ENCODE data around the genes TTLL7 and GNG5.

DNA sequence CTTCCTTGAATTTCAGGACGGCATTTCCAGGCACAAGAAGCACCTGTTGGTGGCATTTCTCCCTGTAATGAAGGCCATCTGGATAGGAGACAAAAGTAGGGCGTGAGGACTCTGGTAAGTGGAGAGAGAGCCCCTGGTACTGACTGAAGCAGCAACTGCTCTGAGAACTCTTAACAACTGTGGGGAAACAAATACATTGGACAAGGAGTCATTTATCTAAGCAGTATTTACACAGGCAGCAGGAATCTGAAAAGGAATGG, 361.7 kb downstream of the ADGRL2 start:
- RRBS, result no CpG with 5 or more reads among the region's 2 CpGs

GRCh38 chr1:83776053-83776554, 222.8 kb downstream of the TTLL7 start:
- RRBS, result no CpG with 5 or more reads among the region's 1 CpG

DNA sequence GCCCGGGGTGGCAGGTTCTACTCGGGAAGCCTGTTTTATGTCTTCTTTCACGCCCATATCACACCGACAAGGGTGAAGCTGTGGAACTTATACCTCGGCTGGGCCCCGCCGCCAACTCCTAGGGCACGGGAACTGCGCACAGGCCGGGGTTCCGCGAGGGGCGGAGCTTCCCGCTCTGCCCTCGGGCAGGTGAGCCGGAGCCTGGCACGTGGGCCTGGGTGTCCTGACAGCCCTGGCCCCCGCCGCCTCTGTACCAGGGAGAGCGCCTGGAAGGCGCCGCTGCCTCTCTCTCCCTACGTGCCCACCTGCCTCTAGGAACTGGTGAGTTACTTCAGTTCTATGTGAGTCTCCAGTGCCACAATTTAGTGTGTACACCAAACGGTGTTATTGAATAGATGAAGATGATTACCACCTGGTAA, 138.0 kb downstream of the TTLL7 start:
- RRBS, result 43% methylated on average over 7 of the region's 24 CpGs

DNA sequence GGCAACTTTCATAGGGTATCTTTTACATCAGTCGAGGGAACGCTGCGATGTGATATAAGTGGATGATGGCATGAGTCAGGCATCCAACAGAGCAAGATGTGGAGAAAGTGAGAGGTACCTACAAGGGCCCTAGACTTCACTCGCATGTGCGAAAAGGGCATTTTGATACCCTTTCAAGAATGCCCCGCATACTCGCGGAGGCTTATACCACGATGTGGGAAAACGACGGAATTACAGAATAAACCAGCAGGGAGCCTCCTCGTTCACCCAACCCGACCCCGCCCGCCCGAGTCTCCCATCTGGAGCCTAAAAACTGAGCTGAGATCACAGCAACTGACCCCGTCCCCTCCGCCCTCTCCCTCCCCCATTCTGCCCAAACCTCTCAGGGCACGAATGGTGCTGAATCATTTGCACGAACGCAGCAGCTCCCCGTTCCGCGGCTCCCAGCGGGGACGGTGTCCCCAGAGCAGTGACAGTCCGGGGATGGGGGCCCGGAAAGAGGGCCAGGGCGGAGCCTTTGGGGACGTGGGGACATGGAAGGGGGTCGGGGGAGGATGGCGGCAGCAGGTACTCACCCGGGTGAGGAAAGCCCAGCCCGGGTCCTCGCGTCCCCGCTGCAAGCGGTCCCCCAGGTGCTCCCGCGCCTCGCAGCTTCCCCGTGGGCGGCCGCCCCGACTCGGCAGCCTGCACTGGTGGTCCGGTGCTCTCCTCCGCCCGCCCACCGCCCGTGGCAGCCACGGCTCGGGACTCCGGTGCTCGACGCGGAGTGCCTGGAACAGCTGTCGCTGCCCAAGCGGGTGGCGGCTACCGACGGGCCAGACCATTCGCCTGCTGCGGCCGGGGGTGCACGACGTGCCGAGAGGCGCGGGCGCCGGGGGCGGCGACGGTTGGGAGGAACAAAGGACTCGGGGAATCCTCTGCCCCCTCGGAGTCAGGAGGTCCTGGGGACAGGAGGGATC, at the start of gene TTLL7:
TTLL7 (minus strand) TSS at position 777 of the 959 bp plus-strand sequence.
- RRBS, result 2% methylated on average over 23 of the region's 77 CpGs

- RRBS, result no CpG with 5 or more reads among the region's 2 CpGs
Measured at GRCh38 chr1:84274733-84275149, 26.8 kb upstream of the SAMD13 start.

DNA sequence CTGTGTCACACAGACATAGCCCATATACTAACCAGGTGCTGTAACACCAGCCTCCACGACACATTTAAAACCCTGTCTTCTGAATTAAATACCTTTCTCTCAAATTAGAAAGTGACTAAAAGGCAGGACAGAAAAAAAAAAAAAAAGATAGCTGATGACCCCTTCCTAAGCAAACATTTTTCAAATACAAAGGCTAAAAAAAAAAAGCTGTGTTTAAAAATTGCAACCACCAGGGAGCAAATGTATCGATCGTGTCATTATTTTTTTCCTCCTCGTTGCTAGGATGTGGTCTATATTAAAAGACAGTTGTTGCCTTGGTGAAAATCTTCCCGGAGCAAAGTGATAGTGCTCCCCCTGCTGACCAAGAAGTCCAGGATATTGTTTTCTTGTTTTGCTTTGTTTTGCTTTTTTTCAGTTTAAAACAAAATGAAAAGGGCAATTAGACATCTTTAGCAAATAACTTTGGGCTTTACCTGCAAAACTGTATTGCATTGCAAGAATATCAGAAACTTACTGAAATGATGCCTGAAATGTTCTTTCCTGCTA, 35.4 kb downstream of the DNASE2B start:
- RRBS, result no CpG with 5 or more reads among the region's 5 CpGs

GRCh38 chr1:84505074-84505552, 1.1 kb upstream of the SPATA1 start:
- RRBS, result 3% methylated on average over 7 of the region's 12 CpGs

GRCh38 chr1:84506249-84507186, at the start of gene GNG5:
Gene GNG5 (minus strand): TSS chr1:84506581.
- RRBS, result under 1% methylated on average over 2 of the region's 49 CpGs

DNA sequence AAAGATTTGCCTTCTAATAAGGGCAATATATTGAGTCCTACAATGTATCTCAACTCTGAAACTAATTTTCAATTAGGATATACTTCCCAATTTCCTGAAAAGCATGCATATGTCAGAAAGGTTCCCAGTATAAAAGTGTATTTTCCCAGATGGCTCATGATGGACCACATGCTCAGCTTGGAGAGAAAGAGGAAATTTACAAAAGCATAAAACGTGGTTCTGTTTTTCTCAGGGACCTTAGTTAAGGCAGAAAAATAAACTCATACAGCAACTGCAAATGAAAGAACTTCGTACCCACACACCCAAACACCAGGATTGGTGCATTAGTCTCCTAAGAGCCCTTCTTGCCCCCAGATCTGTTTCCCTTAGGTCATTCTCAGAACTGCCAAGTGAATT, 57.6 kb downstream of the SSX2IP start:
- RRBS, result no CpG with 5 or more reads among the region's 2 CpGs

GRCh38 chr1:84633099-84633507, 57.2 kb downstream of the SSX2IP start:
- RRBS, result no CpG with 5 or more reads among the region's 1 CpG

DNA sequence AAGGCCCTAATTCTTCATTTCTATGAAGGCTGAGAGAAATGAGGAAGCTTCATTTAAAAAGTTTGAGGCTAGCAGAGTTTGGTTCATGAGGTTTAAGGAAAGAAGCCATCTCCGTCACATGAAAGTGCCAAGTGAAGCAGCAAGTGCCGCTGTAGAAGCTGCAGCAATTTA, 2.8 kb upstream of the SSX2IP start:
- RRBS, result no CpG with 5 or more reads among the region's 2 CpGs

GRCh38 chr1:85135205-85135888, 65.5 kb downstream of the SYDE2 start:
- RRBS, result no CpG with 5 or more reads among the region's 2 CpGs

- RRBS, result no CpG with 5 or more reads among the region's 6 CpGs
Measured at GRCh38 chr1:85229557-85230081, 28.8 kb upstream of the SYDE2 start.

DNA sequence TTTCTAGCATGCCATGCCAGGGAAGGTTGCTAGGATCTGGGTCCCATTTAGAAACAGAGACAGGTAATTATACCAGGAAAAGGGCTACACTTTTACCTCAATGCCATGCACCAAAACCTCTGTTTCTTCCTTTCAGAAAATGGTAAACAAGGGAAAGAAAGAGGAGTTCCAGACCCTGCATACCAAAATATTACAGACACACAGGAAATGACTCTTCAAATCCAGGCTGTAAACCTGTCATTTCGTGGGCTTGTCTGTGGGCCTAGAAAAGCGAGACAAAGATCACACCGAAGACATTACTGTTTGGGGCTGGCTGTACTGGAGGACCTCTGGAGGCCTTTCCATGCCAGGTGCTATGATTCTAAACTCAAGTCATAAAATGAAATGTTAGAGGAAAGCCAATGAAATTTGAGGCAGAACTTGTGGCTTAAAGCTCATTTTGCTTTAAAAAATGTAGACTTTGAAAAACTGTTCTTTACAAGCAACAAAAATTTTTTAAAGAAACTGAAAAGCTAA, 14.7 kb downstream of the C1orf52 start:
- RRBS, result no CpG with 5 or more reads among the region's 3 CpGs

- RRBS, result no CpG with 5 or more reads among the region's 11 CpGs
Measured at GRCh38 chr1:85275583-85276070, 805 bp downstream of the BCL10 start.

- RRBS, result 86% methylated on average over 2 of the region's 9 CpGs
Measured at GRCh38 chr1:85283448-85284008, 7.1 kb upstream of the BCL10 start.

- RRBS, result no CpG with 5 or more reads among the region's 2 CpGs
Measured at GRCh38 chr1:85313725-85314280, 37.4 kb upstream of the BCL10 start.

DNA sequence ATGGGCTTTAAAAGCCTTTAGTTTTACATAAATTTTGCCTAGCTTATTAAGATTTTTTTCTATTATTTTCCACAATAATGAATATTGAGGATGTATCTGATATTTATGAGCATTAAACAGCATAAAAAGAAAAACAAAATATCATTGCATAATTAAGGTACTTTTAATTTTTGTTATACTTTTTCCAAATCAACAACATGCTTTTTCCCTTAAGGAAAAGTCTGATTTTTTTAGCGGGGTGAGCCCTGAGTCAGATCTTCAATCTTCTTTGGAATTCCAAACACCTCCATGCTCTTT, 24.9 kb downstream of the DDAH1 start:
- RRBS, result no CpG with 5 or more reads among the region's 1 CpG

- RRBS, result no CpG with 5 or more reads among the region's 2 CpGs
Measured at GRCh38 chr1:85446650-85447411, 18.1 kb downstream of the DDAH1 start.

DNA sequence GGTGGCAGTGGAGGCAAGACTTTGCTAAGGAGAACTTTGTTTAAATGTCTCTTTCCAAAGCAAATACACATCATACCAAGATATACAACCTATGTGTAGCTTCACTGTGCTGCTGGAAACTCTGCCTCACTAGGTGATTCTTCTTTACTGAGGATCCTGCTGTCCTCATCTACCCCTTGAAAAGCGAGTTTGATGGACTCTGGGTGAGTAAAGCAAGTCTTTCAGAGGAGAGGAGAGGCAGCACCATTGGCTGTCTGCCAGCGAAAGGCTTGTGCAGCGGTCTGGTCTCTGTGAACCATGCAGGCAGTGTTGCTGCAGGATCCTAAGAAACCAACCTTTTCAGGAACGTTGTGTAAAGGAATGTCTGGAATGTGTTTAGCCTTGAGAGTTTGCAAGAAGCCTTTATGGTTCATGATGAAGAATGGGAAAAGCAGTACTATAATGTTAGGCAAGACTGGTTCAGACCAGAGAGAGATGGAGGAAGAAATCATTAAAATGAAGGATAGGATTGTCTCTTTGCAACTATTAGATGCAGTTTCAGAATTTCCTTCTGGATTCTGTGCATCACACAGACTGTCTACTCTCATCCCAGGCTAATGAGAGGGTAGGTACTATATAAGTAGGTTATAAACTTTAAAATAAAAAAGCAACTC, 53.4 kb upstream of the CCN1 start:
- RRBS, result no CpG with 5 or more reads among the region's 4 CpGs

Measured in AG09319 (cell line).